ENCODE measurements around a stretch of chr18.

DNA sequence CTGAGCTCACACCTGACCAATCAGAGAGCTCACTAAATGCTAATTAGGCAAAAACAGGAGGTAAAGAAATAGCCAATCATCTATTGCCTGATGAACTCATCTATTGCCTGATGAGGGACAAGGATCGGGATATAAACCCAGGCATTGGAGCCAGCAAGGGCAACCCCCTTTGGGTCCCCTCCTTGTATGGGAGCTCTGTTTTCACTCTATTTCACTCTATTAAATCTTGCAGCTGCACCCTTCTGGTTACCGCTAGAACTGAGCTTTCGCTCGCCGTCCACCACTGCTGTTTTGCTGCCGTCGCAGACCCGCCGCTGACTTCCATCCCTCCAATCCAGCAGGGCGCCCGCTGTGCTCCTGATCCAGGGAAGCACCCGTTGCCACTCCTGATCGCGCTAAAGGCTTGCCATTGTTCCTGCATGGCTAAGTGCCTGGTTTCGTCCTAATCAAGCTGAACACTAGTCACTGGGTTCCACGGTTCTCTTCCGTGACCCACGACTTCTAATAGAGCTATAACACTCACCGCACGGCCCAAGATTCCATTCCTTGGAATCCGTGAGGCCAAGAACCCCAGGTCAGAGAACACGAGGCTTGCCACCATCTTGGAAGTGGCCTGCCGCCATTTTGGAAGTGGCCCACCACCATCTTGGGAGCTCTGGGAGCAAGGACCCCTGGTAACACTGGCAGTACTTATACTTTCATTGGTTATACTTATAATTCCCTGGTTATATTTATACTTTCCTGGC is 68.0 kb downstream of the ATP8B1 start:
- RAMPAGE, long total RNA = no peak
- RRBS = no CpG with 5 or more reads among the region's 23 CpGs
PRO-cap:
- standard = no peak
- CoPRO, capped RNA only, 2 experiments = no peak in any of the 2 experiments
- CoPRO, capped and uncapped RNA, 2 experiments = no peak in any of the 2 experiments
- CoPRO, uncapped RNA only, 2 experiments = no peak in any of the 2 experiments
CAGE:
- cytosol, long polyA plus RNA = no peak
- long polyA plus RNA = no peak
- nucleolus, long total RNA = no peak
- nucleus, long polyA plus RNA = no peak

GRCh38 chr18:57759635-57760213 is 43.4 kb downstream of the ATP8B1 start:
- RAMPAGE, long total RNA = no peak
- RRBS = no CpG with 5 or more reads among the region's 15 CpGs
PRO-cap:
- standard = no peak
- CoPRO, capped RNA only, 2 experiments = no peak in any of the 2 experiments
- CoPRO, capped and uncapped RNA, 2 experiments = no peak in any of the 2 experiments
- CoPRO, uncapped RNA only, 2 experiments = no peak in any of the 2 experiments
CAGE:
- cytosol, long polyA plus RNA = no peak
- long polyA plus RNA = no peak
- nucleolus, long total RNA = no peak
- nucleus, long polyA plus RNA = no peak

DNA sequence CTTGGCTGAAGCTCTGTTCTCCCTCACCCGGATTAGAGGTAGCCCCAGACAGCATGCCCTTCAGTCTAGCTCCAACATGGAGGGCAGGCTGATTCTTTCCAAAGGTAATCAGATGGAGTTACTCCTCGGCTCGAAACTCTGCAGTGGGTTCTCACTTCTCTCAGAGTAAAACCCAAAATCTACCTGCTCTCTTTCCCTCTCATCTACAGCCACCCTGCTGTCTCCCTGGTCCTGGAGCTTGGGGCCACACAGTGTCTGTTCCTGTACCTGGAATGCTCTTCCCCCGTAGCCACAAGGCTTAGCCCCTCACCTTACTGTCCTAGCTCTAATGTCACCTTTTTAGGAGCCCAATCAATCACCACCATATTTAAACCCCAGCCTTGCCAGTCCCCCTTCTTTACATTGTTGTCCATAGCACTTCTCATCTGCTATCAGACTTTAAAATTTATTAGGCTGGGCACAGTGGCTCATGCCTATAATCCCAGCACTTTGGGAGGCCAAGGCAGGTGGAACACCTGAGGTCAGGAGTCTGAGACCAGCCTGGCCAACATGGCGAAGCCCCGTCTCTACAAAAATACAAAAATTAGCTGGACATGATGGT is 29.1 kb downstream of the ATP8B1 start:
- RAMPAGE, long total RNA = no peak
- RRBS = no CpG with 5 or more reads among the region's 6 CpGs
PRO-cap:
- standard = no peak
- CoPRO, capped RNA only, 2 experiments = no peak in any of the 2 experiments
- CoPRO, capped and uncapped RNA, 2 experiments = no peak in any of the 2 experiments
- CoPRO, uncapped RNA only, 2 experiments = no peak in any of the 2 experiments
CAGE:
- cytosol, long polyA plus RNA = no peak
- long polyA plus RNA = no peak
- nucleolus, long total RNA = no peak
- nucleus, long polyA plus RNA = no peak

DNA sequence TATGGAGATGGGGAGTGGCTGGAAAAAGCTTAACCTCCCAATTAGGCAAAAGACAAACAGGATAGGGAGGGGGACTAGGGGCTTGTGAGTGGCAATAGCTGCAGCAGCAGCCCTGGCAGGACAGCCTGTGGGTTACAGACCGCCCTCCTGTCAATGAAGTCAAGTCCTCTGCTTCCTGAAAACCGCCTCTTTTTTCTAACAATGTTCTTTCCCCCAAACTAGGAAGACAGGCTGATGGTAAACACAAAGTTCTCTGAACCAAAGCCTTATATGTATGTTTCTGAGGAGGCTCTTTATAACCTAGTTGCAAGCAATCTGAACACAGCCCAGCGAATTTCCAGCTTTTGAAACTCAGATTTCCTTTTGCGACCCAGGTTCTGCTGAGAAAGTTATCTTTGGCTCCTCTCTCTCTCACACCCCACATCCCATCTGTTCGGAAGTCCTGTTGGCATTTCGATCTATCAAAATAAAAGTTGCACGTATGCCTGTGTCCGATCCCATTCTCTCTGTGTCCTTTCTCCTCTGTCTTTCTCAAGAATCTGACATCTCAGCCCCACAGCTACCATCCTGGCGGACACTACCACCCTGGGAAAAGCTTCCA is 10.2 kb downstream of the ATP8B1 start:
- RAMPAGE, long total RNA = no peak
- RRBS = no CpG with 5 or more reads among the region's 9 CpGs
PRO-cap:
- standard = no peak
- CoPRO, capped RNA only, 2 experiments = no peak in any of the 2 experiments
- CoPRO, capped and uncapped RNA, 2 experiments = no peak in any of the 2 experiments
- CoPRO, uncapped RNA only, 2 experiments = no peak in any of the 2 experiments
CAGE:
- cytosol, long polyA plus RNA = no peak
- long polyA plus RNA = no peak
- nucleolus, long total RNA = no peak
- nucleus, long polyA plus RNA = no peak

DNA sequence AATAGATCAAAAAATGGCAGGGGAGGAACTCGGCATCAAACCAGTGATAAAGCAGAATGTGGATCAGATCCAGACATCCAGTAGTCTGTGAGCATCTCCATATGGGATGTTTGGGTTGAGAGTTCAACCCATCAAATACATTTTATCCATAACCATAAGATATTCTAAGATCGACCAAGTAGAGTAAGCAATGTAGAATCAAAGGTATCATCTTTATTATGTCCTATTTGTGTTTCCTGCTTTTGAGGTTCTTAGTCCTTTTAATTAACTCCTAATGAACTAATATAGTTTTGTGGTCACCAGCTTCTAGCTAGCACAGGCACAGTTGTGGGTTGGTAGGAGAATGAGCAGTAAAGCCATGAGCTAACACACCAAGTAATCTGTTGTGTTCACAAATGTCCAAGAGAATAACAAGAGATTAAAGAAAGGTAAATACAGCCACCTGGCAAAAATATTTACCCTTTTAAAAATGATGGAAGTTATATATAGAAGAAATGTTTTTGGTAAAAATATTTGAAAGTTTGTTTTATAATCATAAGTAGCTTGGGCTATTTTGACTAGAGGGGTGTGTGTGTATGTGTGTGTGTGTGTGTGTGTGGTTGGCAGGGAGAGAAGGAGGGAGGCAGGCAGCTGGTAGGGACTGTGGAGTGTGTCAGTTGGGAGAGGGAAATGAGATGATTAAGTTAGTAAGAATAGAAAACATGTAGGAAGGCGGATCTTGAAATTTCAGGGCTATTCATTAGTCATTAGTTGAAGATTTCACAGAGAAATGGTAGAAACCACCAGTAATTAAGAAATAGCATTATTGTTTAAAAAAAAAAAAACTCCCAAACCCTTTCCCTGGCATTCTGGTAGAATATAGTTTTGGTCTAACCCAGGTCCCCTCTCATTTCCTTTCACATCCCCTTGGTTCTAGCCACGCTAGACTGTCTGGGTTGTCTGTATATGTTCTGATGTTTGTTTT is 161.2 kb downstream of the NEDD4L start:
- RAMPAGE, long total RNA = no peak
- RRBS = no CpG with 5 or more reads among the region's 4 CpGs
PRO-cap:
- standard = no peak
- CoPRO, capped RNA only, 2 experiments = no peak in any of the 2 experiments
- CoPRO, capped and uncapped RNA, 2 experiments = no peak in any of the 2 experiments
- CoPRO, uncapped RNA only, 2 experiments = no peak in any of the 2 experiments
CAGE:
- cytosol, long polyA plus RNA = no peak
- long polyA plus RNA = no peak
- nucleolus, long total RNA = no peak
- nucleus, long polyA plus RNA = no peak

GRCh38 chr18:58206392-58206836 is 162.4 kb downstream of the NEDD4L start:
- RAMPAGE, long total RNA = no peak
- RRBS = no CpG with 5 or more reads among the region's 5 CpGs
PRO-cap:
- standard = no peak
- CoPRO, capped RNA only, 2 experiments = no peak in any of the 2 experiments
- CoPRO, capped and uncapped RNA, 2 experiments = no peak in any of the 2 experiments
- CoPRO, uncapped RNA only, 2 experiments = no peak in any of the 2 experiments
CAGE:
- cytosol, long polyA plus RNA = no peak
- long polyA plus RNA = no peak
- nucleolus, long total RNA = no peak
- nucleus, long polyA plus RNA = no peak

DNA sequence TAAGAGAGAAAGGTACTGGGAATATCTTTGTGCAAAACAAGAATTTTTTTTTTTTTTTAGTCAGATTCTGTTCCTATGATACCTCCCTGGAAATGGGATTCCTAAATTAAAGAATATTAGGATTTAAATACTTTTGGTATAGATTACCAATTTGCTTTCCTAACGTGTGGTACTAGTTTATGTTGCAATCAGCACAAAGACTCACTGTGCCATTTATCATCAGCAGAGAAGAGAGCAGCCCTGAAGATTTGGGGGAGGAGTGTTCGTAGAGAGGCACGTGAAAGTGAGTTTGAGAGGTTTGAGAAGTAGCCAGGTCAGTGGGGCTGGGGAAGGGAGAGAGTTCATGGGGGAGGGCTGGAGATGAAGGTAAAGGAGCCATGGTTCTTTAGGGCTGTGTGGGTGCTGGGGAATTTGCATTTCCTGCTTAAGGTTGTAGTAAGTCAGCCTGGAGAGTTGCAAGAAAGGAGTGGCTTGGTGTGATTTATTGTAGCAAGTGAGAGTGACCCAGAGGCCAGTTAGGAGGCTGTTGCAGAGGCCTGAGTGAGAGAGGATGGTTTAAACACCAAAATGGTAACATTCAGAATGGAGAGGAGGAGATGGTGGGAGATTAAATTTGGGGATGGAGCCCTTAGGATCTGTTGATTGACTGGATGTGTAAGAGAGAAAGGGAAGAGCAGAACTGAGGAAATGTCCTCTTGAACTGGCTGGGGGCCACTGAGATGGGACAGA is 172.1 kb downstream of the NEDD4L start:
- RAMPAGE, long total RNA = no peak
- RRBS = no CpG with 5 or more reads among the region's 3 CpGs
PRO-cap:
- standard = no peak
- CoPRO, capped RNA only, 2 experiments = no peak in any of the 2 experiments
- CoPRO, capped and uncapped RNA, 2 experiments = no peak in any of the 2 experiments
- CoPRO, uncapped RNA only, 2 experiments = no peak in any of the 2 experiments
CAGE:
- cytosol, long polyA plus RNA = no peak
- long polyA plus RNA = no peak
- nucleolus, long total RNA = no peak
- nucleus, long polyA plus RNA = no peak

GRCh38 chr18:58225069-58225391 is 181.0 kb downstream of the NEDD4L start:
- RAMPAGE, long total RNA = no peak
- RRBS = no CpG with 5 or more reads among the region's 2 CpGs
PRO-cap:
- standard = no peak
- CoPRO, capped RNA only, 2 experiments = no peak in any of the 2 experiments
- CoPRO, capped and uncapped RNA, 2 experiments = no peak in any of the 2 experiments
- CoPRO, uncapped RNA only, 2 experiments = no peak in any of the 2 experiments
CAGE:
- cytosol, long polyA plus RNA = no peak
- long polyA plus RNA = no peak
- nucleolus, long total RNA = no peak
- nucleus, long polyA plus RNA = no peak

DNA sequence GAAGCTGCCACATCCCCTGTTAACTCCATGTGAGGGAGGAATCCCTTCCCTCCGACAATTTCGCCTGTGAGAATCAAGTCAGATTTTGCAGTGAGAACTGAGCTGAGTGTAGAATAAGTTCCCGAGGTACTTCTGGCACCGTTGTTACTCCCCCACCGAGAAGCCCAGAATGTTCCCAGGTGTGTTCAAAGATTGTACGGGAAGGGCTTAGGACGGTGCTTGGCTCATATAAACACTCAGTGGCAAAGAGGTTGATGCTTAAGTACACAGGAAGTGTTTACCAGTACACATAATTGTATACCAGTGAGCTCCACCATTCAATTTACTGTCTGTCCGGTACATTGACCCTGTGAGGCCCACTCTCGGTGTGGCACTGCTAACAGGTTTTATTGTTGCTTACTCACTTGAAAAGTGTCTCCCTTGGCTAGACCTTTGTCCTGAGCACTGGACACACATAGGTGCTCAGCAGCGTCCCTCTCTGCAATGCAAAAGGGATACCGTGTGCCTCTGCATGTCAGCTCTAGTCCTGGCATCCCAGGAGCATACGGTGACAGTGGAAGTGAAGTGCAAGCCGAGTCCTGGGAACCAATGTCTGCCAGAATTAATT is 191.0 kb downstream of the NEDD4L start:
- RAMPAGE, long total RNA = no peak
- RRBS = no CpG with 5 or more reads among the region's 13 CpGs
PRO-cap:
- standard = no peak
- CoPRO, capped RNA only, 2 experiments = no peak in any of the 2 experiments
- CoPRO, capped and uncapped RNA, 2 experiments = no peak in any of the 2 experiments
- CoPRO, uncapped RNA only, 2 experiments = no peak in any of the 2 experiments
CAGE:
- cytosol, long polyA plus RNA = no peak
- long polyA plus RNA = no peak
- nucleolus, long total RNA = no peak
- nucleus, long polyA plus RNA = no peak

- RAMPAGE, long total RNA = no peak
- RRBS = no CpG with 5 or more reads among the region's 11 CpGs
PRO-cap:
- standard = no peak
- CoPRO, capped RNA only, 2 experiments = no peak in any of the 2 experiments
- CoPRO, capped and uncapped RNA, 2 experiments = no peak in any of the 2 experiments
- CoPRO, uncapped RNA only, 2 experiments = no peak in any of the 2 experiments
CAGE:
- cytosol, long polyA plus RNA = no peak
- long polyA plus RNA = no peak
- nucleolus, long total RNA = no peak
- nucleus, long polyA plus RNA = no peak
Observed at GRCh38 chr18:58276564-58277747, 232.9 kb downstream of the NEDD4L start.

DNA sequence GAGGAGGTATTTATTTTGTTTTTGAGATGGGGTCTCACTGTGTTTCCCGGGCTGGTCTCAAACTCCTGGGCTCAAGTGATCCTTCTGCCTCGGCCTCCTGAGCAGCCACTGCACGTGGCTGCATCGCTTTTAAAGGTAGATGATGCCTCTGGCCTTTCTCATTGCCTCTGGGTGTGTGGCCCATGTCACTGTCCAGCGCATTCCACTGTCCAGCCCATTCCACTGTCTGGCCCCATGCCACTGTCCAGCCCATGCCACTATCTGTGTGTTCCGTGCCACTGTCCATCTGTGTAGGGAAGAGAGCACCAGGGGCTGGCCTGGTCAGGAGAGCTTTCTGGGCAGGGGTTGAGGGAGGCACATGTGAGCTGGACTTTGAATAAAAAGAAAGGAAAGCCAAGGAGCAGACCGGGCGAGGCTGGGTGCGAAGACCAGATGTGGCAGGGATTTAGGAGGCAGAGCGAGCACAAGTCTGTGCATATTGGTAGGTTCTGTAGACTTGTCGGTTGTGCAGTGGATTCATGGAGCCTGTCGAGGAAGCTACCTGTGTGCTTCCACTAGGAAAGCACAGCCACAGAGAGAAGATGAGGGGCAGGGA is 236.1 kb downstream of the NEDD4L start:
- RAMPAGE, long total RNA = no peak
- RRBS = no CpG with 5 or more reads among the region's 12 CpGs
PRO-cap:
- standard = no peak
- CoPRO, capped RNA only, 2 experiments = no peak in any of the 2 experiments
- CoPRO, capped and uncapped RNA, 2 experiments = no peak in any of the 2 experiments
- CoPRO, uncapped RNA only, 2 experiments = no peak in any of the 2 experiments
CAGE:
- cytosol, long polyA plus RNA = no peak
- long polyA plus RNA = no peak
- nucleolus, long total RNA = no peak
- nucleus, long polyA plus RNA = no peak

- RAMPAGE, long total RNA = no peak
- RRBS = no CpG with 5 or more reads among the region's 10 CpGs
PRO-cap:
- standard = no peak
- CoPRO, capped RNA only, 2 experiments = no peak in any of the 2 experiments
- CoPRO, capped and uncapped RNA, 2 experiments = no peak in any of the 2 experiments
- CoPRO, uncapped RNA only, 2 experiments = no peak in any of the 2 experiments
CAGE:
- cytosol, long polyA plus RNA = no peak
- long polyA plus RNA = no peak
- nucleolus, long total RNA = no peak
- nucleus, long polyA plus RNA = no peak
Observed at GRCh38 chr18:58361935-58362702, 266.8 kb downstream of the ALPK2 start.

- RAMPAGE, long total RNA = no peak
- RRBS = no CpG with 5 or more reads among the region's 10 CpGs
PRO-cap:
- standard = no peak
- CoPRO, capped RNA only, 2 experiments = no peak in any of the 2 experiments
- CoPRO, capped and uncapped RNA, 2 experiments = no peak in any of the 2 experiments
- CoPRO, uncapped RNA only, 2 experiments = no peak in any of the 2 experiments
CAGE:
- cytosol, long polyA plus RNA = no peak
- long polyA plus RNA = no peak
- nucleolus, long total RNA = no peak
- nucleus, long polyA plus RNA = no peak
Observed at GRCh38 chr18:58397189-58398031, 231.5 kb downstream of the ALPK2 start.

DNA sequence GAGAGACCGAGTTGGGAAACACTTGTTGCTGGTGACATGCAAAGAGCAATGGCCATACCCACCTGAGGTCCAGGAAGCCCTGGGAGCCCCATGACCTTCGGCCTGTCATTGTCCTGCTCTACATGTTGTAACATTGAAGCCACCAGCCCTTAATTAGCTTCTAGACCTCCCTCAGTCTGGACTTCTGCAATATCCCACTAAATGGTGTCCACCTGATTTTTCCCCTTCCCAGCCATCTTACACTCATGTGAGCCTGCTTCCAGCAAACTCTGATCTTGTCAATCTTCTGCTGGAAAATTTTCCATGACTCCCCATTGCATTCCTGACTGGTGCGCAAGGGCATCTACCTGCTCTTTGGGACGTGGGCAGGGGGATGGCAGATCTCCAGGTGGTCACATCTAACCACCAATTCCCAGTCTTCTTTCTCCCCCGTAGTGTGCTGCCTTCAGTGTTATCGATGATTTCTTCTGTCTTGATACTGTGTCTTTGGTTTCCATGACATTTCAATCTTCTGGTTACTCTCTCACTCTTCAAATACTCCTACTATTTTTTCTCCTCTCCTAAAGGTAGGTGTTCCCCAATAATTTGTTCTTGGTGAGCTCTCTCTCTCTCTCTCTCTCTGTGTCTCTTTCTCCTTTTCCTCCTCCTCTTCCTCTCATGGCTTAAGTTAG is 220.7 kb downstream of the ALPK2 start:
- RAMPAGE, long total RNA = no peak
- RRBS = no CpG with 5 or more reads among the region's 6 CpGs
PRO-cap:
- standard = no peak
- CoPRO, capped RNA only, 2 experiments = no peak in any of the 2 experiments
- CoPRO, capped and uncapped RNA, 2 experiments = no peak in any of the 2 experiments
- CoPRO, uncapped RNA only, 2 experiments = no peak in any of the 2 experiments
CAGE:
- cytosol, long polyA plus RNA = no peak
- long polyA plus RNA = no peak
- nucleolus, long total RNA = no peak
- nucleus, long polyA plus RNA = no peak

GRCh38 chr18:58431102-58431626 is 197.7 kb downstream of the ALPK2 start:
- RAMPAGE, long total RNA = no peak
- RRBS = no CpG with 5 or more reads among the region's 6 CpGs
PRO-cap:
- standard = no peak
- CoPRO, capped RNA only, 2 experiments = no peak in any of the 2 experiments
- CoPRO, capped and uncapped RNA, 2 experiments = no peak in any of the 2 experiments
- CoPRO, uncapped RNA only, 2 experiments = no peak in any of the 2 experiments
CAGE:
- cytosol, long polyA plus RNA = no peak
- long polyA plus RNA = no peak
- nucleolus, long total RNA = no peak
- nucleus, long polyA plus RNA = no peak

- RAMPAGE, long total RNA = no peak
- RRBS = no CpG with 5 or more reads among the region's 11 CpGs
PRO-cap:
- standard = no peak
- CoPRO, capped RNA only, 2 experiments = no peak in any of the 2 experiments
- CoPRO, capped and uncapped RNA, 2 experiments = no peak in any of the 2 experiments
- CoPRO, uncapped RNA only, 2 experiments = no peak in any of the 2 experiments
CAGE:
- cytosol, long polyA plus RNA = no peak
- long polyA plus RNA = no peak
- nucleolus, long total RNA = no peak
- nucleus, long polyA plus RNA = no peak
Observed at GRCh38 chr18:58541459-58542206, 87.3 kb downstream of the ALPK2 start.

GRCh38 chr18:58623954-58624640 is 4.8 kb downstream of the ALPK2 start:
- RAMPAGE, long total RNA = no peak
- RRBS = no CpG with 5 or more reads among the region's 11 CpGs
PRO-cap:
- standard = no peak
- CoPRO, capped RNA only, 2 experiments = no peak in any of the 2 experiments
- CoPRO, capped and uncapped RNA, 2 experiments = no peak in any of the 2 experiments
- CoPRO, uncapped RNA only, 2 experiments = no peak in any of the 2 experiments
CAGE:
- cytosol, long polyA plus RNA = no peak
- long polyA plus RNA = no peak
- nucleolus, long total RNA = no peak
- nucleus, long polyA plus RNA = no peak

Data from K562 (cell line).